Calu3 (cell line): ENCODE measurements around the gene ANKRD36.

GRCh38 chr2:96413154-96413765 is 77.7 kb downstream of the NCAPH start:
- PRO-cap = bidirectional peak, plus-strand start at chr2:96413557, minus-strand start at chr2:96413404

DNA sequence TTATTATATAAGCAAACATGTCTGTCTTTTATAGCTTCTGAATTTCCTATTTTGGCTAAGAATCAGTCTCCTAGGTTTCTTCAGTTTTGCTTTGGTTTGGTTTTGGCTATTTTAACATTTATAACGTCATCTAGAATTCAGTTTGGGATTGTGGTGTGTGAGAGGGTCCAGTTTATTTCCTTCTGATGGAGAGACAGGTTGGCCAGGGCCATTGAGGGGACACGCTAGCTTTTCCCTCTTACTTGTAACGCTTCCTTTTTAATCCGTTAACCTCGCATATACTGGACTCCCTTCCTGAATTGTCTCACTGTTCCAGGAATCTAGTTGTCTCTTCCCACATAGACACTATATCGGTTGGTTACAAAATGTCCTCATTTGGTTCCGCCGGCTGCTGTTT is 35.2 kb downstream of the NEURL3 start:
- PRO-cap = no peak

DNA sequence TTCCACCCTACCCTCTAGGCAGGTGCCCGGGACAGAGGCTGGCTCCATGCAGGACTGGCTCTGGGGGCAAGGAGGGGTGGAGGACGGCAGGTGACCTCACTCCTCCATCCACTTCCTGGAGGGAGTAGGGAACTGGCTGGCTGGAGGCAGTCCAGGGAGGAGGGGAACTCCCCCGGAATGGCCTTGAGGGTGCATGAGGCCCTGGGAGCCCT is 2.2 kb downstream of the NEURL3 start:
- PRO-cap = no peak

GRCh38 chr2:96605220-96605784 is 32.8 kb downstream of the KANSL3 start:
- PRO-cap = no peak

GRCh38 chr2:96665082-96665611 is 22.6 kb downstream of the FER1L5 start:
- PRO-cap = no peak

- PRO-cap = no peak
Measured at GRCh38 chr2:96762891-96763304, 2.2 kb downstream of the CNNM4 start.

- PRO-cap = no peak
Measured at GRCh38 chr2:96767228-96767852, 6.6 kb downstream of the CNNM4 start.

DNA sequence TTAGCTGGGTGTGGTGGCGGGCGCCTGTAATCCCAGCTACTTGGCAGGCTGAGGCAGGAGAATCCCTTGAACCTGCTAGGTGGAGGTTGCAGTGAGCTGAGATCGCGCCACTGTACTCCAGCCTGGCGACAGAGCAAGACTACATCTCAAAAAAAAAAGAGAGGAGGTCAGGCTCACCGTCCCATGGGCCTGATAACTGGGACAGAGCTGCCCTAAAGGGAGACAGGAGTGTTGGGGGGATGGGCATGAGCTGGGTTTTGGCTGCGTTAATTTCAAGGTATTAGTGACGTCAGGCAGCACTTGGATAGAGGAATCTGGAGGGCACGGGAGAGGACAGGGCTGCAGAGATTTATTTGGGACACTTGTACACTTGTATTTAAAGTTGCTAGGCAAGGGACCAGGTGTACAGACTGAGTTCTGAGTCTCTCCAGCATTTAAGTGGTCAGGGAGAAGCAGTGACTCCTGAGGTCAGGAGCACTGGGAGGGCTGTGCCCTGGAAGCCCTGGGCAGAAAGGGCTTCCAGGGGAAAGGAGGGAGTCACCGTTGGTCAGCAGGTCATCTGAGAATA is 23.3 kb upstream of the CNNM3 start:
- PRO-cap = no peak

DNA sequence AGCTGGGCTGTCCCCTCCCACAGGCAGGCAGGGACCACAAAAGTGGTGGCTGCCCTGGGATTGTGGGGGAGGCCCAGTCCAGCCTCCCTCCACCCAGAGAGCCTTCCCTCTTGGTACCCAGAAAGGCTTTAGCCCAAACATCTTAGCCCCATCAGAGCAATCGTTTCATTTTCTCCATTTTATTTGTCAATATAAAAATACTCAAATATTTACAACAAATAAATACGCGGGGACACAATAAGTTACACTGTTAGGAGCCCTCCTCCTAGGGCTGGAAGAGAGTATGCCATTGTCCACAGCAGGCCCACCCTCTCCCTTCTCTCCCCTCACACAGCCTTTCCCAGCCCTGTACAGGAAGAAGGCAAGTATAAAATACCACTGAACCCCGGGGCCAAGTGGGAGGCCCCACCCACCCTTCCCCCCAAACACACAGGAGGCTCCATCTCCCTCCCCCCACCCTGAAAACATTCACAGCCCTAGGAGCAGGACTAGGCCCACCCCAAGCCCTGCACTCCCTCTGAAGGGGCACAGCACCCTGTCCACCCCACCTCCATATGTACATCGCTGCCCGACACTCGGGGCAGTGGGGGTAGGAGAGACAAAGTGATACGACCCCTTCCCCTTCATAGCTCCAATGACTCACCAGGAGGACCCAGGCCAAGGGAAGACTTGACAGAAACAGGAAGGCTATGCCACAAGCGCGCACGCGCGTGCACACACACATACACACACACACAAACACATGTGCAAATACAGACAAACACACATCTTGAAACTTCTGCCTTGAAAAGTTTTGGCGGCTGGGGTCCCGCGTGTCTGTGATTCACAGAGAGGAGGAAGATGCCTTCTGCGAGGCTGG is 2.0 kb upstream of the ANKRD39 start:
- PRO-cap = no peak

- PRO-cap = no peak
Measured at GRCh38 chr2:96887414-96887965, 17.6 kb upstream of the SEMA4C start.

GRCh38 chr2:97112962-97114093 is at the start of gene ANKRD36:
TSS of gene ANKRD36 (plus strand) at chr2:97113153.
- PRO-cap = bidirectional peak, plus-strand start at chr2:97113182, minus-strand start at chr2:97113071; bidirectional peak, plus-strand start at chr2:97113607, minus-strand start at chr2:97113382

- PRO-cap = no peak
Measured at GRCh38 chr2:97192807-97193518, 80.0 kb downstream of the ANKRD36 start.

- PRO-cap = no peak
Measured at GRCh38 chr2:97547594-97547907, 42.1 kb downstream of the ANKRD36B start.

DNA sequence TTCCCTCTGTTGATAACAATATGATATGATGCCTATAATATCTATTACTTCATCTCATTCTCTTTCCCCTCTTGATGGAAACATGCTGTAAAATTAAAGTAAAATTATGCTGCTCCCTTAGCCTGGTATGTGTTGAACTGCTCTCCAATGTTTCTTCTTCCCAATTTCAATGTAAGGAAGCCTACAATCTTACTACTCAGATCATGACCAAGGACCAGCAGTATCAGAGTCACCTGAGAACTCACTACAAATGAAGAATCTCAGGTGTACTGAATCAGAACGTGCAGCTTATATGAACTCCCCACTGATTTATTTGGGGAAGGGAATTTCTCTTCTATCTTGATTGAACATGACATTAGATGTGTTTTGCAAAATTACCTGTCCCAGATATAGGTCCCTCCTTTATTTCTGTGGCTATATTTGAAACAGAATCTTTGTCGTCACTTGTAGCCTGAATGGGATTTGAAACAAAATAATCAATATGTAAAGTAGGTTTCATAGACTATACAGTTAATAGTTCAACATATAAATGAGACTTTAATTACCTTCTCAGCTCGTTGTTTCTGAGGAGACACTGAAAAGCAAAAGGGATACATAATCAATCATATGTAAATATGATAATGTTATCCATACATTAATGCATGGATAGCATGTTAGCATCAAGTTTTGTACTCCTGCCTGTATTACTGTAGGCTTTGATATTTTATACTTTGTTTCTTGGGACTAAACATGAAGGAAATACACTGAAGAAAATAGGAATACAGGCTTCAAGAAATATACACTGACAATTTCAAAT is 29.2 kb downstream of the ANKRD36B start:
- PRO-cap = no peak

DNA sequence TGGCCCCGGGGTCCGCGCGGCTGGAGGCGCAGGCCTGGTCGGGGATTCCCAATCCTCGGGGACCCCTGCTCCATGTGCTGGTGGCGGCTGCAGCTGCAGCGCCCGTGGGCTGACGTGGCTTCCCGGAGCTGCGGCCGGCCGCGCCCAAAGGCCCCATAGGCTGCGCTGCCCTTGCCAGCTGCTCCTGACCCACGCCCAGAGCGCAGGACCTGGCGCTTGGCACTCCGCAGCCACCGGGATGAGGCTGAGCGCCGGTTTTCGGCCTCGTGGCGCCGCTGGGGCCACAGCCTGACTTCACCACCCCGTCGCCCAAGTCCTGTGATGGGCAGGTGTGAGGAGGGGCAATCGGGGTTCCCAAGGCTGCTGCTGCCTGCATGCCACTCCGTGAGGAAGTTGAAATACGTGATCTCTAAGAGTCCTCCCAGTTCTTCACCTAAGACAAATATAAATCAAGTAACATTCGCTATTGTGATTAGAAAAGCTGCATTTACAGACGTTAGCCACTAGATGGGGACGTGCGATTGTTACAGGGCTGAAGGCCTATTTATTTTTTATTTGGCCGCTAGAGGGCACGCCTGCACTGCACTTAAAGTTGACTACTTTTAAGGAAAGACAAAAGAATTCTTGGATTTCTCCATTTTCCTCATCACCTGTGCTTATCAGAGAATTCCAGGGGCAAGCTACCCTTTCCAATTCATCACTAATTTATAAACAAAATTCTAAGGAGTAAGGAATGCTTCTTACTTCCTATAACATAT is 956 bp upstream of the ANKRD36B start:
- PRO-cap = no peak

DNA sequence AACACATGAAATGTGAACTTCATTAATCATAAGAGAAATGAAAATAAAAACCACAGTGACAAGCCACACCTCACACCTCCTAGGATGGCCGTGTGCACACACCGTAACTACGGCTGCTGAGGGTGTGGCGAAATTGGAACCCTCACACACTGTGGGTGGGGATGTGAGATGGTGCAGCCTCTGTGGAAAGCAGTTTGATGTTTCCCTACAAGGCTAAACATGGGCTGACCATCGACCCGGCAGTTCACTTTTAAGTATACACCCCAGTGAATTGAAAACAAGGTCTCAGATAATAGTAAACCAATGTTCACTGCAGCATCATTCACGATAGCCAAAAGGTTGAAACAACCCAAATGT is 32.2 kb downstream of the ZAP70 start:
- PRO-cap = no peak

DNA sequence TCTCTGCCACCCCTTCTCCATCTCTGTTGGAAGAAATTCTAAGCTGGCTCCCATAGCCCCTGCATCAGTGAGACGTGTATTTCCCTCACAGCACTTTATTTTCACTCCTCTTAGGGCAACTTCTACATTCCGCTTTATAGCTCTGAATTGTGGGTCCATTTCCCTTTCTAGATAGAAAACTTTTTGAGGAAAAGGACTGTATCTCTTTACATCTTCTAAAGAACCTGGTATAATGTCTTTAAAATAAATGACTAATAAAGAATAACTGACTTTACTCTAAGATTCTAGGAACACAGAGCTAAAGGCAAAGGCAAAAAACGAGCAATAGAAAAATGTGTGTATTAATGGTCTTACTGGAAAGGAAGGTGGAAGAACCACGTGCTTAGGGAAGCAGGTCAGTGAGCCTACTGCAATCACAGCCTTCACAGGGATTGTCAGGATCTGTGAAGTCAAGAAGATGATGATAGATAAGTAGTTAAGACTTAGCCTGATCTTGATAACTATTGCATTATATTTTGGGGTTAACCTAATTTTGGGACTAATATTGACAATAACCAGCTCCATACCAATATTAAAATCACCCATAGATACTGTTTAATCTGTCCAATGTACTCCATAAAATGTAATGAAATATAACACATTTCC is 96.1 kb downstream of the ZAP70 start:
- PRO-cap = no peak

- PRO-cap = bidirectional peak, plus-strand start at chr2:97995311, minus-strand start at chr2:97995369; bidirectional peak, plus-strand start at chr2:97995690, minus-strand start at chr2:97995608
Measured at GRCh38 chr2:97994723-97995759, 707 bp downstream of the TMEM131 start.

DNA sequence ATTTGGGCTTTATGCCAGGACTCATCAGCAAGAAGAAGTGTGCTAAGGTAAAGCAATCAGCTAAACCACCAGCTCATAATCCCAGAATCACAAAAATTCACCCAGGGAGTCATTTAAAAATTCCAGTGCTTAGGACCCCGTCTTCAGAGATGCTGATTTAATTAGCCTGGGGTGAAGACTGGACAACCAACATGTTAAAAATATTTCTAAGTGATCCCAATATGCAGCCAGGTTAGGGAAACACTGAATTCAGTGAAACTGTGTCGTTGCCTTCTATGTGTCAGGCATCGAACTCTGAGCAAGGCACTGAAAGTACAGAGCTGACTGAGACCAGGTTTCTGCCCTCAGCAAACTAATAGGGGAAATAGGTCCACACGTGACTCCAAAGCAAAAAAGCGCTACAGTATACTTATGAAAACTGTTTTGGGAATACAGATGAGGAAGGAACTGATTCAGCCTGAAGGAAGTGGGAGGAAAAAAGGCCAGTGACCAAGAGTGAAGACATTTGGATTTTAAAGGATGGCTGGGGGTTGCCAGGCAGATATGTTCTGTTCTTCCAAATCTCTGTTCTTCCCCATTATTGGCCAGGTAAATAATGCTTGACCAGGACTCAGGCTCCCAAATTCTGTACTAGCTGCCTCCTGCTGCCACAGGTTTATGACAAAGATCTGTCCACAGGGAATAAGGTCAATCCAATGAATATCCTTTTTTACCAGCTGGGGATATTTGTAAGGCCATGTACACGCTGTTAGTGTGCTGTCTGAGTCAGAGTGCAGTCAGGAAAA is 24.7 kb upstream of the INPP4A start:
- PRO-cap = no peak

- PRO-cap = no peak
Measured at GRCh38 chr2:98560350-98560835, 47.9 kb downstream of the COA5 start.